M059J (cell line): ENCODE results near the genes POU2AF2, DLAT, TEX12 and PLET1.

DNA sequence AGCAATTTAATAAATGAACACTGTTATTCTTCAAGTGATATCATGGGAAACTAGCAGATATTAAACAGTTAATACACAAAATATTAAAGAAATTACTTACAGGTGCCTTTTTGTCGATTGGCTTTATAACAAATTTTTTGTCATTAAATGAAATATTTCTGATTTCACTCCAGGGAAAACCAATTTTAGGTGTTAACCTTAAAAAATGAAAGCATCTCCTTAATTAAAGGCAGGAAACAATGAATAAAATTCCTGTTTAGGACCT, 41.3 kb downstream of the RDX start:
- RAMPAGE, long total RNA = no peak

- RAMPAGE, long total RNA = no peak
These were observed at the start of gene POU2AF2 for GRCh38 chr11:111245654-111245998. Gene POU2AF2 (plus strand): TSS chr11:111245725.

DNA sequence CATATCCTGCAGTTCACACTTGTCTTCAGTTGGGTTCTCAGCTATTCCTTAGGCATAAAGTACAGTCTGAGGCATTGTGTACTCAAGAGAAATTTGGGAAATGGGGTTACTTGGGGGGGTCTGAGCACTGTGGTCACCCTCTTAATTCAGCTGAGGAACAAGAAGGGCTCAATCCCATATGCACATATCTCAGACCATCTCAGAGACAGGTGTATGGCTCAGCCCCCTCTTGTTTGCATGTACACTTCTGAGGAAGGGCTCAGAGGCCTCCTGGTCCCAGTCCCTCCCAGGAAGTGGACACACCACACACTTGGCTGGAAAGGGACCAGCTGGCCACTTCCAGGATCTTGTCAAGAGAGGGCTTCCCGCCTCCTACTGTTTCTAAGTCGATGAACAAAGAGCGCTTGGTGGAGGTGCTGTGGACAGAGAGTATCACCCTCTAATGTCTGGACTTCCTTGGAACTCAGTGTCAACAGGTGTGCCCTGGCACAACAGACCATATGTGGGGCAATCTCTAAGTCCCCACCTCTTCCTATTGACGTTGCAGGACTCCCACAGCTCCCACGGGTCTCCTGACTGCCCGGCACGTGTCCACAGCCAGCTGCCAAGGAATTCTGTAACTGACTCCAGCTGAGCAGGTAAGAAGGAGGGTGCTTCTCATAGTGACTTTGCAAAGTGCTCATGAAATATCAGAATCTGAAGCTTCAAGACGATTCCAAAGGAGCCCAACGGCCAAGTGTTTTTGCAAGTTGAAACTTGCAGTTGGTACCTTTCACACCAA, 16.2 kb downstream of the POU2AF1 start:
- RAMPAGE, long total RNA = no peak

- RAMPAGE, long total RNA = no peak
These were observed 1.1 kb upstream of the LAYN start for GRCh38 chr11:111539151-111540135.

DNA sequence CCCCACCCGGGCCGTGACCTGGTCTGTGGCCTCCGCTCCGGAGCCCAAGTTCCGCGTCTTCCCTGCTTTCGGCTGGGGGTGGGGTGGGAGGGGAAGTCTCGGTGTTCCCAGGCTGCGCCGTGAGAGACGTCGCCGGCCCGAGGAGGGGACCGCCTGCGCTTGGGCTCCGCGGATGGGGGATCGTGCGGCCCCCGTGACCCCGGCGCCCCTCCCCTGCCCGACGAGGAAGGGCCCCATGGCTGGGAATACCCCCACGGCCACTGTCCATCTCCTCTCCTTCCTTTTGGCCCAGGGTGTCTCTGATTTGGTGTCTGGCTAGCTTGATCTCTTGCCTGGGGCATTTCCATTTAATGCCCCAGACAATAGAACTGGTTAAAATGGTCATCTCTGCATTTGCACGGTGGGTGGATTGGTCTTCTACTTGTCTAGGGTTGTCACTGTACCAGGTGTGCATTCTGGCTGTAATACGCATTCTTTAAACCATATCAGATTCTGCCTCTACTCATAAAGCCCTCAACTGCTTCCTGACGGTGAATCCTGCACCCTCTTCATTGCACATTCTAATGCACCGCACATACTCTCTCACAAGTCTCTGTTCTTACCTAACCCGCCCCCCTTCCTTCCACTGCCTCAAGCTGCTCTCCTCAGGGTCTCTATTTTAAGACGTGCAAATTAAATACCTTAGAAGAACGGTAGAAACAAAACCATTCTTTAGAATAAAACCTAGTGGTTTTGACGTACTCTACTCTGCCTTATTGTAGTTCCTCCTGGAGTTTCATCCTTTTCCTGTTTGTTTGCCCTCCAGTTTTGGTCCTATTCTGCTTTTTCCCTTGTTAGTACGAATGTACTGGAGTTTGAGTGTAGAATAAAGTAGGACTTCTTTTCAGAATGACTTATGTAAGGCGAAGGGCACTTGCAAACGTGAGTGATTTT, 1.0 kb downstream of the SIK2 start:
- RAMPAGE, long total RNA = no peak

GRCh38 chr11:111759650-111760144, 6.5 kb downstream of the PPP2R1B start:
- RAMPAGE, long total RNA = no peak

DNA sequence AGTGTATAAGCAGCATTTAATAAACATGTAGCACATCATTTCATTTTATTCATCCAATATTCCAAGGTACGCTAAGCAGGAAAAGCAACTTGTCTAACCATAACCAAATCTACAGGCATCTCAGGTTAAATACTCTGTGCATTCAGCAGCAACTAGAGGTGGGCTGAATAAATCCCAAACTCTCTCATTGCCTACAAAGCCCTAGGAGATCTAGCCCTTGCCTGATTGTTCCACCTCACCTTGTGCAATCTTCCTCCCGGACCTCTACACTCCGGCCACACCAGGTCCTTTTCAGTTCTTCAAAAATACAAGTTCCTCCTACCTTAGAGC, 25.2 kb upstream of the PPP2R1B start:
- RAMPAGE, long total RNA = no peak

DNA sequence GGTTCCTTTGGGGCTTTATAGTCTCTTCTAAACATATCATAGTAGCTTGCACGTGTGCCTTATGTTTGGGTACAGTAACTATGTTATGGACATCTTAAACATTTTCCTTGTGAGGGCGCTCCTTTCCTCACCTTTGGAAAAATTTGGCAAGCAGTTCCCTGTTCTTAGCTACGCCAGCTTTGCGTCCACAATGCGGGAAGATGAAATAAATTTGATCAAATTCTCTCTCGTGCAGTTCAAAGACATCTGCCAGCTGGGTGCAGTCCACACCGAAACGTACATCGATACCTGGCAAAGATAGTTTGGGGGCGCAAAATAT, 581 bp downstream of the FDXACB1 start:
- RAMPAGE, long total RNA = no peak

- RAMPAGE, long total RNA = no peak
These were observed 330 bp downstream of the CFAP68 start for GRCh38 chr11:111879680-111880062.

GRCh38 chr11:111913910-111914451, 1.4 kb downstream of the HSPB2 start:
- RAMPAGE, long total RNA = no peak

- RAMPAGE, long total RNA = no peak
These were observed 39.5 kb downstream of the DIXDC1 start for GRCh38 chr11:111976575-111977166.

GRCh38 chr11:112024621-112025753, at the start of gene DLAT:
Gene DLAT (plus strand): TSS chr11:112025408.
- RAMPAGE, long total RNA = no peak

DNA sequence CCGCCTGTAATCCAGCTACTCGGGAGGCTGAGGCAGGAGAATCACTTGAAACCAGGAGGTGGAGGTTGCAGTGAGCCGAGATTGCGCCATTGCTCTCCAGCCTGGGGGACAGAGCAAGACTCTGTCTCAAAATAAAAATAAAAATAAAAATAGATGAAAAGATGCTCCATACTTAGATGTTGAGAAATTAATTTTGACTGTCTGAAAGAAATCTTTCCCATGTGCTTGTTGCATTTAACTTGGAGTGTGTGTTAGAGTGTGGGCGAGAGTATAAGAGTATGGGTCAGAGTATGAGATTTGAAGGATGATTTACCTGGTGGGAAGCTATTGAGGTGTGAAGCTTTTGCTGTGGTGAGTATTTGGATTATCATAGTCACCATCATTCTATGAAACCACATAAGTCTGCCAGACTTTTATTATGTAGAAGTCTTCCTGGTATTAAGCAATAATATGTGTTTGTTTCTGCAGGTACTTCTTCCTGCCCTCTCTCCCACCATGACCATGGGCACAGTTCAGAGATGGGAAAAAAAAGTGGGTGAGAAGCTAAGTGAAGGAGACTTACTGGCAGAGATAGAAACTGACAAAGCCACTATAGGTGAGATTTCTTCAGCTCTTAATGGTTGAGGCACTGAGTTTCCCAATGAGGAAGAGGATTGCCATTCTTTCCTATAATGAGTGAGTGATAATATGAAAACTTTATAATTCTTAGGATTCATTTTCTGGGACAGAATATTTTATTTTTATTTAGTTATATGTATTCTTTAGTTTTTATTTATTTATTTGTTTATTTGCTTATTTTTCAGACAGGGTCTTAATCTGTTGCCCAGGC, 7.9 kb downstream of the DLAT start:
- RAMPAGE, long total RNA = no peak

DNA sequence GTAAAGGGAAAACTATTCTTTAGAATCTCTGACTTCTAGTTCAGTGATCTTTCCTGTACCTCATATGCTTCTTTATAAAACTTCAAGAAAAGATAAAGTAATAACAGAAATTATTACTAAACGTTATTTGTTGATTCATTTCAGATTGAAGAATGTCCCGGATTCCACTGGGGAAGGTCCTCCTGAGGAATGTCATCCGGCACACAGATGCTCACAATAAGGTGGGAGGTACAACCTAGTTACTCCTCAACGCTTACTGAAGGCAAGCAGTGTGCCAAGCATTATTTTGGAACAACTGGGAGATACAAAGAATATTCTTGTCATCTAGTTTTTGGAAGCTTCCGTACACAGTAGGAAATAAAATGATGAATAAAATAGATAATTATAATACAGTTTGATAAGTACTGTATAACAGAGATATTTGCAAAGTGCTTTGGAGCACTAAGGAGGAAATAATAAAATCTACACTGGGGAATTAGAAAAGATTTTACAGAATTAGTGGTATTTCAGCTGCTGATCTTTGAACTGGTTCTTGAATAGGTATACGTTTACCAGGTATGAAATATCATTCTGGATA, 1.4 kb downstream of the NKAPD1 start:
- RAMPAGE, long total RNA = no peak

- RAMPAGE, long total RNA = no peak
These were observed 2.5 kb downstream of the NKAPD1 start for GRCh38 chr11:112076534-112077145.

- RAMPAGE, long total RNA = no peak
These were observed at the start of gene TEX12 for GRCh38 chr11:112167154-112167531. Gene TEX12 (plus strand): TSS chr11:112167372.

DNA sequence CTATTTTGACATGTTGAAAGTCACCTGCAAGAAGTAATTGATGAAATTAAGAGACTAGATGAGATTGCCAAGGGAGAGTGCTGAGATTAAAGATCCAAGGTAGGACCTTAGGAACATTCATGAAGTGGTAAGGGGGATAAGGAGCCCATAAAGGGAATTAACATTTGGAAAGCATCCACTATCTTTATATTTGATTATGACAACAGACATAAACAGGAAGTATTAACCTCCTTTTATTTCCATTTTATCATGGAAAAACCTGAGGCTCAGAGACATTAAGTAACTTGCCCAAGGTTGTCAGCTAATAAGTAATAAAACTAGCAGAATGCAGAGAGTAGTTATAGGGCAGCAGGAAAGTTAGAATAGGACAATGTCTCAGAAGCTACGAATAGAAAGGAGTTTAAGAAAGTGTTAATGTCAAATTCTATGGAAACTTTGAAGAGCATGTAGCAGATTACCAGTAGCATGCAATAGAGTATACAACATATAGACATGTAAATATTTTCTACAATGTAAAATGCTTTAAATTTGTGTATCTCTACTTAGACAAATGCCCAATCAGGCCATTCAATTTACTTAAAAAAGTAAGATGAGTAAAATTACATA, 1.3 kb downstream of the BCO2 start:
- RAMPAGE, long total RNA = no peak

DNA sequence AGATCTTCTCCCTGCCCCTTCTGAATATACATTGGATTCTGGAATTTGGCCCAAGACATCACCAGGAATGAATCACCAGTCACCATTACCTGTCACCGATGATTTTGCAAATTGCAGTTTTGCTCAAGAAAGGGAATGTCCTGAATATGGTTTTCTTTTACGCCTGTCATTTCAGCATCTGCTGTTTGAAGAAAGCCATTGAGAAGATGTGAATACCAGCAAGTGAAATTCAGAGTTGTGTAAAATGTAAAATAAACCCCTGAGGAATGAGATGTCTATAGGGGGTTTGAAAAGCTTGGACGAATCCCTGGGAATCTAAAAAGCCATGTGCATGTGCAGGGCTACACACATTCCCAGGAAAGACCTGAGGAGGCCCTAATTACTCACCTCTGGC, at the start of gene PLET1:
PLET1 (minus strand) TSS at position 171 of the 394 bp plus-strand sequence.
- RAMPAGE, long total RNA = no peak

DNA sequence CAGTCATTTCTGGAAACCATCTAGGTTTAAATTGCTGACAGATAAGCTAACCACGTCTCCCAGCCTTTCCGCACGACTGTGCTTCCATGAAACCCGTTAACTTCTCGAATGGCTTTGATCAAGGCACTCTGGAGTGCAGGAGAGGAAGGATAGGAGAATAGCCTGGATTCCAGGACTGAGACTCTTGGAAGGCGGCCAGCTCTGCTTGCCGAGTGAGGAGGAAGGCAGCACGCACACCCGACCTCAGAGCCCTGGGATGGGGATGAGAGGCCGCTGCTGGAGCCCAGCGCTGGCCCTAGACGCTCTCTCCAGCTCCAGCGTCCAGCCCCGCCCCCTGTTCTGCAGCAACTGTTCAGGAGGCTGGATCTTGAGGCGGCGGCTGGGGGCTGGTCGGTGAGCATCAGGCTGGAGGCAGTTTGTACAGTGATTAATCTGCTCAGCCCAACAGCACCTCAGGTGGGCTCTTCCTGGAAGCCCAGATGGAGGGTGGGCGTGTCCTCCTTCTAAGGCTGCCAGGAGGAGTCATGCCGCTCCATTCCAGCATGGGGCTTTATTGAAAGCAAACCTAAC, 176.6 kb upstream of the NCAM1 start:
- RAMPAGE, long total RNA = no peak

- RAMPAGE, long total RNA = no peak
These were observed 110.2 kb upstream of the TTC12 start for GRCh38 chr11:113204238-113204480.